Skeletal muscle cell (primary cell): Measurements from ENCODE around the genes PERM1 and TNFRSF4.

DNA sequence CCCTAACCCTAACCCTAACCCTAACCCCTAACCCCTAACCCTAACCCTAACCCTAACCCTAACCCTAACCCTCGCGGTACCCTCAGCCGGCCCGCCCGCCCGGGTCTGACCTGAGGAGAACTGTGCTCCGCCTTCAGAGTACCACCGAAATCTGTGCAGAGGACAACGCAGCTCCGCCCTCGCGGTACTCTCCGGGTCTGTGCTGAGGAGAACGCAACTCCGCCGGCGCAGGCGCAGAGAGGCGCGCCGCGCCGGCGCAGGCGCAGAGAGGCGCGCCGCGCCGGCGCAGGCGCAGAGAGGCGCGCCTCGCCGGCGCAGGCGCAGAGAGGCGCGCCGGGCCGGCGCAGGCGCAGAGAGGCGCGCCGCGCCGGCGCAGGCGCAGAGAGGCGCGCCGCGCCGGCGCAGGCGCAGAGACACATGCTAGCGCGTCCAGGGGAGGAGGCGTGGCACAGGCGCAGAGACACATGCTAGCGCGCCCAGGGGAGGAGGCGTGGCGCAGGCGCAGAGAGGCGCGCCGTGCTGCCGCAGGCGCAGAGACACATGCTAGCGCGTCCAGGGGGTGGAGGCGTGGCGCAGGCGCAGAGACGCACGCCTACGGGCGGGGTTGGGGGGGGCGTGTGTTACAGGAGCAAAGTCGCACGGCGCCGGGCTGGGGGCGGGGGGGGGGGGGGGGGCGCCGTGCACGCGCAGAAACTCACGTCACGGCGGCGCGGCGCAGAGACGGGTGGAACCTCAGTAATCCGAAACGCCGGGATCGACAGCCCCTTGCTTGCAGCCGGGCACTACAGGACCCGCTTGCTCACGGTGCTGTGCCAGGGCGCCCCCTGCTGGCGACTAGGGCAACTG lies 115.9 kb downstream of the OR4F5 start:
- RRBS: no CpG with 5 or more reads among the region's 107 CpGs

GRCh38 chr1:629051-629486 lies 57.4 kb downstream of the OR4F16 start:
- RRBS: no CpG with 5 or more reads among the region's 11 CpGs

- RRBS: no CpG with 5 or more reads among the region's 118 CpGs
Observed at GRCh38 chr1:826871-827983, 96.5 kb upstream of the SAMD11 start.

GRCh38 chr1:942428-942742 lies 16.7 kb downstream of the NOC2L start:
- RRBS: 2% methylated on average over 9 of the region's 39 CpGs

- RRBS: 79% methylated on average over 8 of the region's 33 CpGs
Observed at GRCh38 chr1:943757-944664, 15.0 kb downstream of the NOC2L start.

DNA sequence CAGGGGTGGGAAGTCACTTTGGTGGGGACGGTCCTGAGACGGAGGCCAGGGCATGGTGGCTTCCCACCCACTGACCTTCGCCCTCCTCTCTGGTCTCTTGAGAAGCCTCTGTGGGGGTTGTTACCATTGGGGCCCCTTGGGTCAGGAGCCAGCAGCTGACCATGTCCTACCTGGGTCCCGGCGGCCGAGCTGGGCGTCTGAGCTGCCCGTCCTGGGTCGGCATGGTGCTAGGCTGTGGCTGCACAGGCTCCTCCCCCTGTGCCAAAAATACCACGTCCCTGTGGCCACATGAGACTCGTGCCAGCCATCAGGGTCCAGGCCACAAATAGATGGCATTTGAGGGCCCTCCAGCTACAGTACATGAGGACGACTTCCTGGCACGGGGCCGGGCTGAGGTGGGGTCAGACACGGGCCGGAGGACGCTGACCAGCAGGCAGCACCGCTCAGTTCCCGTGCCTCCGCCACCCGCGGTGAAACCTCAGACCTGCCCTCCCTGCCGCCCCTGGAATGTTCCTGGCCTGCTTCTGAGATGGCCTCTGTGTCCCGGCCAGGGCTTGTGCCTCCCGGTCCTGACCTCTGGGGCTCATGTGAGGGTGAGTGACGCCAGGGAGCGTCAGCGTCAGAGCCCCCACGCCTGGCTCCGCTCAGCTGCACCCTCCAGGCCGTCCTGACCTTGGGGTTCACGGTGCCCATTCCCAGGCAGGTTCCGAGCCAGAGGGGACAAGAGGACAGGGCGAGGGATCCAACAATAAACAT lies at the start of gene PERM1:
Gene PERM1 (minus strand): TSS at position 199 of the 756 bp plus-strand sequence.
- RRBS: no CpG with 5 or more reads among the region's 34 CpGs

- RRBS: 10% methylated on average over 7 of the region's 17 CpGs
Observed at GRCh38 chr1:1061875-1062482, 12.1 kb downstream of the RNF223 start.

- RRBS: 4% methylated on average over 34 of the region's 70 CpGs
Observed at GRCh38 chr1:1136912-1137962, 21.3 kb upstream of the C1orf159 start.

- RRBS: no CpG with 5 or more reads among the region's 21 CpGs
Observed at GRCh38 chr1:1166294-1166843, 7.3 kb upstream of the TTLL10 start.

DNA sequence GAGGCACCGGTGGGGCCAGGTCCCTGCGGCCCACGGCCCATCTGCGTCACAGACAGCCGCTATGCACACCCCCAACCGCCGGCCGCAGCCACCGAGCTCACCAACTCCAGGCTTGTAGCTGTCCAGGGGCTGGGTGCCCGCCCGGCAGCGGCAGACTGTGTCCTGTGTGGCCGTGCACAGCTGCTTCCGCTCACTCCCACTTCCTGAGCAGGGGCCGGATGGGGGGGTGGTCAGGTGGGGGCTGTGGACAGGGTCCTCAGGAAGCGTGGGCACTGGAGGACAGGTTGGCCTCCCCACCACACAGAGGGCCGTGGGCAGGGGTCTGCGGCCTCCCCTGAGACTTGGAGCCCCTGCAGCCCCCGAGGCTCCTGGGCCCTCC lies 1.1 kb downstream of the TNFRSF4 start:
- RRBS: 32% methylated on average over 14 of the region's 19 CpGs

GRCh38 chr1:1213864-1214504 lies at the start of gene TNFRSF4:
TNFRSF4 (minus strand) TSS chr1:1214153.
- RRBS: 0% methylated on average over 1 of the region's 28 CpGs

- RRBS: 100% methylated on average over 2 of the region's 33 CpGs
Observed at GRCh38 chr1:1228314-1228841, 3.4 kb downstream of the SDF4 start.

DNA sequence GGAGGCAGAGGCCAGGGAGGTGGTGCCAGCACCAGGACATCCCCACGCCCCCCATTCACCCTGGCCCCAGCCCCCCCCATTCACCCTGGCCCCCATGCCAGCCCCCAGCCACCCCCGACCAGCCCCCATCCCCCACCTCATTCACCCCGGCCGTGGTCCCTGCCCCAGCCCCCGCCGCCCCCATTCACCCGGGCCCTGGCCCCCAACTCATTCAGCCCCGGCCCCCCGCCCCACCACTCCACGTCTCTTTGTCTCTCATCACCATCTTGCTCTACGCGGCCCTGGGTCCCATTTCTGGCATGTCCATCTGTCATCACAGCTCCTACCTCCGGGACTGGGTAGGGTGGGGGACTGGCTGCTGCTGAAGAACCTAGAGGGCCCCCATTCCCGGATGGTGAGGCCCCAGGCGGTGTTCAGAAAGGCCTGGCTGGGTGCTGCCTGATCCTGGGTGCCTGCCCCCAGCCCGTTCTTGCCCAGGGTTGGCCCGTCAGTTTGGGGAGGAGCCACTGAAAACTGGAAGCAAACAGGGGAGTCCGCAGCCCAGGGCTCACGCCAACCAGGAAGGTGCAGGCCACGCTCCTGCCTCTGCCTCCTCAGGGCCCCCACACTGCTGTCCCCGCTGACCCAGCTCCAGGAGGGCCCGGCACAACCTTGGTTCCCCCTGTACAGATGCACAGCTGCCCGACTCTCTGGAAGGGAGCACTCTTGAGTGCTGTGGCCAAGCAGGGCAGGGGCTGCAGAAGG lies 5.8 kb downstream of the C1QTNF12 start:
- RRBS: 39% methylated on average over 7 of the region's 23 CpGs

- RRBS: no CpG with 5 or more reads among the region's 12 CpGs
Observed at GRCh38 chr1:1311185-1311715, 2.9 kb downstream of the PUSL1 start.

- RRBS: under 1% methylated on average over 15 of the region's 39 CpGs
Observed at GRCh38 chr1:1324219-1324512, 294 bp downstream of the INTS11 start.

DNA sequence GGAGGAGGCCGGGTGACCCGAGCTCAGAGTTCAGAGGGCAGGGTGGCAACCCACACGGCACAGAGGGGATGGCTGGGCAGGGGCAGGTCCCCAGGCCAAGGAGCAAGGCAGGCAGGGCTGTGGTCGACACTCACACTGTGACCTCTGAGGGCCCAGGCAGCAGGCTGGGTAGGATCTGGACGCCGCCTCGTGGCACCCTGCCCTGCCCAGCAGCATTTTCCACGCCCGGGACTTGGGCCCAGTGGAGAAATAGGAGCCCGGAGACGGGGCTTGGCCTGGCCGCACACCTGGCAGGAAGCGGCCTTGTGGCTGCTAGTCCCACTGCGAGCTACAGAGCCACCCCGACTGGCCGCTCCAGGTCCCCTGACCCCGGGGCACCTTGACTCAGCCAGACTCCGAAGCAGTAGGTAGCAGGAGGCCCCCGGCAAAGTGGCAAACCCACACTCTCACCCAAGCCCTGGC lies 5.2 kb downstream of the DVL1 start:
- RRBS: 91% methylated on average over 3 of the region's 19 CpGs

DNA sequence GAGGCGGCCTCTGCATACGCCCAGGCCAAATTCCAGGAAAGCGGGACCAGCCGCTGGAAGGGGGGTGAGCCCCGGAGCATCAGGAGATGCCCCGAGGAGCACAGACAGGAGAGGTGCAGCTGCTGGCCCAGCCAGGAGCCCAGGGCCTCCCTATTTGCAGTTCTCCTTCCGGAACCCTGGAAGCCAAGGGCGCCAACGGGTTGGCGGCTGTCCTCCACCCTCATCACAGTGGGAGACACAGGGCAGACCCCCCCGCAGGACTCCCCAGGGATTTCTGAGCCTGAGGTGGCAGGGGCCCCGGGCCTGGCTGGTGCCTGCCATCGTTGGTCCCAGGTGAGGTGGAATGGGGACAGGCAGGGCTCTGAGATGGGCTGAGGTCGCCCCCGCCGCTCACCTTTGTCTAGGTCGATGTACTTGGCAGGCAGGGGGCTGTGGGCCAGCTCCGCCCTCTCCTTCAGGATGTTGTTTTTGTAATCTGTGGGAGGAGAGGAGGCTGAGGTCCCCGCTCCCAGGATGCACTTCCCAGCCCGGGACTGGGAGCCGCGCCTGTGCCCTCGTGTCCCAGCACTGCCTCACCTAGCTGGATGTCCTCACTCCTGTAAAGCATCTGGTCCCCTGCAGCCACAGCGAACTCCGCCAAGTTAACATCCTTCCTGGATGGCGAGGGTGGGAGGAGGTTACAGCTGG lies 4.4 kb upstream of the DVL1 start:
- RRBS: 100% methylated on average over 1 of the region's 26 CpGs

DNA sequence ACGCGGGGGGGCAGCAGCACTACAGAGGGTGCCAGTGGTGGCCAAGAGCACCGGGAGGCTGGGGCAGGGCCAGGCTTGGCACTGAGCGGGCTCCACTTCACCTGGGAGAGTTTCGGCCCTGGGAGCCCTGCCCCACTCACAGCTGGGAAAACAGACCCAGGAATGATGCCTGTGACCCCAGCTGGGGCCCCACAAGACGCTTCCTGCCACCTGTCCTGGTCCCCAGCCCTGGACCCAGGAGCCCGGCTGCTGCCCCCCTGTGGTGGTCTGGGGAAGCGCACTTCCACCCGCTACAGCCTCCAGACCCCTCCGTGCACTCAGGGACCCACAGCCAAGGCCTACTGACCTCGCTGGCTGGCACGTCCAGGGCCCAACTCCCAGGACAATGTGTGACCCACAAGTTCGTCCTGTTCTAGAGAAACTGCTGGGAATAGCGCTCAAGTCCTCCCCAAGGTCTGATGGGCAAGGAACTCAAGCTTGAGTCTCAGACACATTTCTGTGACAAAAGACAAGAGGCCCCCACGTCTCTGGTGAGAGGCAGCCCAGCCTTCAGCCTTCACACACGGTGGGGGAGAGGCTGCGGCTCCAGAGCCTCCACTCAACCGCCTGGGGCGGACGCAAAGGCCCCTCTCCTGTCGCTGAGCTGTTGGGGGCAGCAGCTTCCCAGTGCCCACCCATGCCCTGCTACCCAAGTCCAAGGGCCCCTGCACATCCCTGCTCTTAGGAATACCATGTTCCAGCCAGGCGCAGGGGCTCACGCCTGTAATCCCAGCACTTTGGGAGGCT lies 2.8 kb downstream of the AURKAIP1 start:
- RRBS: 19% methylated on average over 3 of the region's 23 CpGs

DNA sequence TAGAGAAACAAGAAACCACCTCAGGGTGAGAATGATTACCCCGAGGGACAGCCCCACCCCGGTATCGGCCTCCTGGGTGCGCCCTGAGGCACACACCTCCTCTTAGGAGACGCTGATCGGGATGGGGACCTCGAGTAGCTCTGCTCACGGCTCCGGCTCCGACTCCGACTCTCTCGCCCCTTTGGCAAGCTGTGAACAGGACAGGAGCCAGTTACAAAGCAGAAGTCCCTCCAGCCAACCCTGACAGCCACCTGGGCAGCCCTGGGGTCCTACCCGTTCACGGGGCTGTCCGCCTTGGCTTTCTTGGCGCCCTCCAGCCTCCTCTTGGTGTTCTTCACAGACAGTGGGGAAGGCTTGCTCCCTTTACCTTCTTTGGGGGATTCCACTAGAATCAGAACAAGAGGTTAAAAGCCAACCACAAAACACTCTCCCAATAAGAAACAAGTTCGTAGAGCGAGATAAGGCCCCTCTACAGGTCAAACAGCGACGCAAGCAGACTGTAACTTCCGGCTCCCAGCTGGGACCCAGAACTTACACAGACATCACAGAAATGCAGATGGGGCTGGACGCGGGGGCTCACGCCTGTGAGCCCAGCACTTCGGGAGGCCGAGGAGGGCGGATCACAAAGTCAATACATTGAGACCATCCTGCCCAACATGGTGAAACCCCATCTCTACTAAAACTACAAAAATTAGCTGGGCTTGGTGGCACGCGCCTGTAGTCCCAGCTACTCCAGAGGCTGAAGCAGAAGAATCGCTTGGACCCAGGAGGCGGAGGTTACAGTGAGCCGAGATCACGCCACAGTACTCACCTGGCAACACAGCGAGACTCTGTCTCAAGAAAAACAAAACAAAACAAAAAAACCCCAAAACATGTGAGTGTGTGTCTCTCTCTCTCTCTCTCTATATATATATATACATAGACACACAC lies 11.2 kb downstream of the CCNL2 start:
- RRBS: 95% methylated on average over 3 of the region's 34 CpGs

DNA sequence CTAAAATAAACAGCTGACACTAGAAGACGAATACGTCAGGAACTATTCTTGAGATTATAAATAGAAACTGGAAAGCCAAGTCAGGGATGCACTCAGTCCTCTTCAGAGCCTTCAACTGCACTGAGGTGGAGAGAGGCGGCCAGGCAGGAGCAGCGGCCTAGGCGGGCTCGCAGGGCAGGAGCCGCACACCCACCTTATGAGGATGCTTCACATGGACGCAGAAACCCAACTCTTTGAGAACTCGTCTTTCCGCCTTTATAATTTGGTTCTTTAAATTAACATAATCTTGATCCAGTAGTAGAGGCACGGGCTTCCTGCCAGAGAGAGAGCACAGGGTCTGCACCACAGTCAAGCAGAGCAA lies 4.0 kb downstream of the CCNL2 start:
- RRBS: no CpG with 5 or more reads among the region's 11 CpGs